AG08470 (cell line): Measurements from ENCODE around the gene BBX.

- RRBS = no CpG with 5 or more reads among the region's 8 CpGs
Observed at GRCh38 chr3:106945427-106945967, 431.7 kb upstream of the CCDC54 start.

DNA sequence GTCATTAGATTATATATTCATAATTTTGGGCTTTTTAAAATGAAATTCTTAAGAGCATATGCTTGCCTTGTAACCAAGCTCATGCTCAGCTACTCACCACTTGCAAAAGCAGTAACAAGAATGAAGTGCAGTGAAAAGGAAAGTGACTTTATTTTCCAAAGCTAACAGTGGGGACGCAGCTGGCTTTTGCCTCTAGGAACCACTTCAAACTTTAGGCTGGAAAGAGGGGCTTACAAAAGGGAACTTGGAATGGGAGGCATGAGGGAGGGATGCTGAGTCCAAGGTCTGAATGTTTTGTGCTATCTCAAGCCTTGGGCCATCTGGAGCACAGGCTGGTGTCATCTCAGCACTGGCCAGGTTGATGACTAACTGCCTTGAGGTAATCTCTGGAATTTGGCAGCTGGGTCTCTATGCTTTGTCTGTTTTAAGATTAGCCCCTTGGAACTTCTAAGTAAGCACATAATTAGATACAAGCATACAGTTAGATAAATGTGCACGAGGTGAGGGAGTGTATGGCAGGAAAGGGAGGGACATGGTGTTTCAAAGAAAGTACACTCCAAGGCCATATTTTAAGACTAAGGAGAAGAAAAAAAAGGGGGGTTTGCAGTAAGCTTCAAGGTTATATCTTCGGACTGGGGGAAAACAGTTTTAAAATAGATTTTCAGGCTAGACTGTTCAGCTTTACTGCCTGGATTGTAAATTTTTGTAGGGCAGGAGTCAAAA is 252.4 kb upstream of the CCDC54 start:
- RRBS = no CpG with 5 or more reads among the region's 3 CpGs

DNA sequence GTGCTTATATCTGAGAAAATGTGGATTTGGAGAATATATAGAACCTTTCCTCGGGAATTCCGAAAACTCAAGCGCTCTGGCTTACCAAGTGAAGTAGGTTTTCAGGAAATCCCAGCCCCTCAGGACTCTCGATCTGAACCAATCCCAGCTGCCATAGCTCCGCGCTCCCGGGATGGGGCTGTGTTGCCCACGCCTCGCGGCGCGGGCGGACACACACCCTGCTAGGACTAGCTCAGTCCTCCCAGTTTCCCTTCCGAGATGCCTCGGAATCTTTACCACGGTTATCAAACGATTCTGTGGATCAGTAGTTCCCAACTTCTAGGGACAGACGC is 52.1 kb downstream of the CCDC54 start:
- RRBS = no CpG with 5 or more reads among the region's 18 CpGs

DNA sequence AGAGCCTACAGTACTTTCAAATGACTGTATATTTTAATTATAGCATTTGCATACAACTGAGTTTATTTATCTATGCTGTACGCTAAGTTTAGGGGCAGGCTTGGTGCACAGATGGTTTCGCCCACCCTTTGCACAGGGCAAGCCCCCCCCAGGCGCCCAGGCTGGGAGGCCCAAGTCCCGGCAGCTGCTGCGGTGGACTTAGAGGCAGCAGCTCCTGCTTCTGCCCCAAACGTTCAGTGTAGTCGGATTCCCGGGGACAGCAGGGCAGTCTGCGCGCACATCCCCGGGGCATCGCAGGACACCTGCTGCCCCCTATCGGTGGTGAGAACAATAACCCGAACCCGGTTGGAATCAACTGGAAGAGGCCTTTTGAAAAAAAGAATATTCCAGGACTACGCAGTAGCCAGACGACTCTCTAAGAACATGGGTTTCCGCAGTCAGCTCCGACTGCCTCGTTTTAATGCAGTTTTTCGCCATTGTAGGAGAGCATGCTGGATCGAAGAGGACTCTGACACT is 52.6 kb downstream of the CCDC54 start:
- RRBS = 2% methylated on average over 10 of the region's 22 CpGs

- RRBS = 2% methylated on average over 21 of the region's 61 CpGs
Observed at GRCh38 chr3:107522557-107523431, at the start of gene BBX. Gene BBX (plus strand): TSS chr3:107522962.

DNA sequence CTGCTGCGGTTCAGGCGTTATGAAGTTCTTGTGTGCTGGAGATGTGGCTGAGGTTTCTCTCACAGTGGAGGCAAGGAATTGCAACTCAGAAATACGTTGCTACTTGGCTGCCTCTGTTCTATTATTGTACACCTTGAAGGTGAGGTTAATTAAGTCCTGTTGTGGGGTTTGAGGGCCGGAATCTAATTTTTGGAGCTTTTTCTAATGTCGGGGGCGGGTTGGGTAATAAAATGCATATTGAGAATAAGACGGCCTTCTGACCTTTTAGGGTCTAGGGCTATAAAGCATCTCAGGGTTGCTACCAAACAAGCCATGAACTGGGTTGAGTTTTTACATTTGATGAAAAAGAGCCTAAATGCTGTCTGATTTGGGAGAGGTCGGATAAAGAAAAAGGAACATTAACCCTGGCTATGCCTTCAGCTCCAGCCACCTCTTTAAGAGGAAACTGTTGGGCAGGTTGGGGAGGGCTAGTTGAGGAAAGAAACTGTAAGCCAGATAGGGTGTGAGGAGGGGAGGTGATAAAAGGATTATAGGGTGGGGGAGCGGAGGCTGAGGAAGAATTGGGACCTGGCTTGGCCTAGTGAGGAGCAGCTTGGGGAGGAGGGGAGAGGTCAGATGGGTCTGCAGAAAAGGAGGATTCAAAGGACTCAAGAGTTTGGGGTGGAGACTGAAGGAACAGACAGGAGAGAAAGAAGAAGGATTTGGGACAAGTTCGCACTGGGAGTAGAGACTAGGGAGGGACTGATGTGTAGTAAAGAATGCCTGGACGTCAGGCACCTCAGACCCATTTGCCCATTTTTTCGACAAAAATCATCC is 47.6 kb downstream of the BBX start:
- RRBS = no CpG with 5 or more reads among the region's 12 CpGs

GRCh38 chr3:107992852-107993799 is 97.7 kb downstream of the CD47 start:
- RRBS = no CpG with 5 or more reads among the region's 11 CpGs

GRCh38 chr3:108001462-108001892 is 89.4 kb downstream of the CD47 start:
- RRBS = no CpG with 5 or more reads among the region's 1 CpG

GRCh38 chr3:108006975-108007360 is 83.9 kb downstream of the CD47 start:
- RRBS = no CpG with 5 or more reads among the region's 2 CpGs

GRCh38 chr3:108099711-108100281 is 9.0 kb upstream of the CD47 start:
- RRBS = no CpG with 5 or more reads among the region's 8 CpGs

GRCh38 chr3:108124409-108125156 is 33.8 kb upstream of the CD47 start:
- RRBS = no CpG with 5 or more reads among the region's 10 CpGs

DNA sequence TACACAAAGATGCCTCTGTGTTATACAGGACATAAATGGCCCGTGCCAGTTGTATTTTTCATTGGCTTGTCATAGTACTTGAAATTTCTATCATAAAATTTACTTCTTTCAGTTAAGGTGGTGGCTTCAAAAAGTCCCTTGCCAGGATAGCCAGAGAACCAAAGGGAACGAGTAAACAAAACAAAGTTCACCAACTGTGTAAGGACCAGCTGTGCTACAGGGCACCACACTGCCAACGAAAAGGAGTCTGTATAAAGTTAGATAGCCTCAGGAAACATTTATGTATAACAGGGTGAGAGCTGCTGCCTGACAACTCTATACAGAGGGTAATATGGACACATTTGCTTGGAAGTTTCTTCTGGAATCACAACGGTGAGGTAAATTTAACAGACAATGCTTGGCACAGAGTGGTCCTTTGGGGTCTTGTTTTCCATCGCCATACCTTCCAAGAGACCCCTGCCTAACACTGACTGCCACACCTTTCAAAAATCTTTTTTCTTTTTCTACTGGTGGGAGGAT is 103.5 kb downstream of the MYH15 start:
- RRBS = no CpG with 5 or more reads among the region's 5 CpGs

- RRBS = no CpG with 5 or more reads among the region's 7 CpGs
Observed at GRCh38 chr3:108408746-108409568, 101.4 kb downstream of the MYH15 start.

DNA sequence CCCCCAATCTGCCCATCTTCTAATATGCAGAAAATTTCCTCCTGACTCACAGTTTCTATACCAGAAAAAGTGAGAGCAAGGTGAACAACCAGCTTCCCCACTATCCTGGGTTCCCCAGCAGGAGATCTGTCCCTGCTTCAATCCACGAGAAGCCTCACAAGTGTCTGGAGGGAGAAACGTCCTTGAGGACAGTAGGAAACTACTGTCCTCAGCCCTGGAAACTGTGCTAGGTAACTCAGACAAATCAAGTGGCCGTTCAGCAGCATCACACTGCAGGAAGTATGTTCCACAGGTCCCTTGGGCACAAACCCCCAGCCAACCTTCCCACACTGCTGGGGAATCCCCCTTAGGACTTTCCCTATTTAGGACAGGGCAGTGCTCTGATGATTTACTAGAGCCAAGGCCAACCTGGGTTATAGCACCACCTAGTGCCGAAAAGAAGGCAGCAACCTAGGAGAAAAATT is 36.1 kb downstream of the MORC1 start:
- RRBS = no CpG with 5 or more reads among the region's 4 CpGs

DNA sequence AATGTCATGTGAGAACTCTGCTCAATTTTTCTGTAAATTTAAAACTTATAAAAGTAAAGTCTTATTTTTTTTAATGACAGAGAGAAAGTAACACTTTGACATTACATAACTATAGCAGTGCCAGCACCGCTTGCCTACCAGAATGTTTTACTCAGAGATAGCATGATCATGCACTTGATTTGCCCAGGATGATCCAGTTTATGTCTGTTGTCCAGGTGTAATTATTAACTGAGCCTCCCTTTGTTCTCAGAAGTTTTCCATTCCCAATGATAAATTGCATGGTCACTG is 24.8 kb downstream of the C3orf85 start:
- RRBS = no CpG with 5 or more reads among the region's 1 CpG

DNA sequence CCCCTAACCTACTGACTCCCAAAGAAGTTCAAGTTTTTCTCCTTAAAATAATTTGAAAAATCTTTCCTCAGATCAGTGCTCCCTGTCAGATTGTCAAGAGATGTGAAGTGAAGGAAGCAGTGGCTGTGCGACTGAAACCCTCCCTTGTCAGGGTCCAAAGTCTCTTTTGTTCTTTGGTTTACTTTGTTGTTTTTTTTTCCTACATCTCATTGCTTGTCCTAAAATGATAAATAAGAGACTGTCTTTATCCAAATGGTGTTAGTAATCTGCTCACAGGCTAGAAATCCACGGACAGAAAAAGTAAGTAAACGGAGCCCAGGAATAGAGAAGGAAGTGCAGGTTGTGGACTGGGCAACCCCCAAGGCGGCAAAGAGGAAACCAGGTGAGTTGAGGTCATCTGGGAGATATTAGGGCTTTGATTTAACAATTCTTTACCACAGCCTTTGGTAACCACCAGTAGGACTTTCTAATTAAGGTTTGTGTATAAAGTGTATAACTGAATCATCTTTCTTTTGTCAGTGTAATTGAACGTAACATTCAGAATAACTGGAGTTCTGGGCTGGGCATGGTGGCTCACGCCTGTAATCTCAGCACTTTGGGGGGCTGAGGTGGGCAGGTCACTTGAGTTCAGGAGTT is 1.1 kb upstream of the DPPA4 start:
- RRBS = no CpG with 5 or more reads among the region's 6 CpGs

DNA sequence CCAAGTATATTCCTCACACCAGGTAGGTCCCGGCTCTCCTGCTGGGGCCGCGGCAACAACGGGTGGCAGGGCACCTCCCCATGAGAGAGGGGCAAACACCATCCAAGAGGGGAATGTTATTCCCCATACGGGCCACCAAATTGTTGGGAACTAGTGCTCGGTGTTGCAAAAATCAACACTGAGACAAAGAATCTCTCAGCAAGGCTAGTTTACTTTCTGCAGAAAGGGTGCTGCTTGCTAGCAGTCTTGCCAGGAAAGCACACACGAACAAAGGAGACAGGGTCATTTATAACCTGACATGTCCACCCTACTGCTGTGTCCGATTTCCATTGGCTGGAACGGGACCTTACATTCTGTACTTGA is 102.1 kb upstream of the NECTIN3 start:
- RRBS = no CpG with 5 or more reads among the region's 9 CpGs

GRCh38 chr3:111019061-111019424 is 52.6 kb upstream of the NECTIN3 start:
- RRBS = no CpG with 5 or more reads among the region's 12 CpGs

DNA sequence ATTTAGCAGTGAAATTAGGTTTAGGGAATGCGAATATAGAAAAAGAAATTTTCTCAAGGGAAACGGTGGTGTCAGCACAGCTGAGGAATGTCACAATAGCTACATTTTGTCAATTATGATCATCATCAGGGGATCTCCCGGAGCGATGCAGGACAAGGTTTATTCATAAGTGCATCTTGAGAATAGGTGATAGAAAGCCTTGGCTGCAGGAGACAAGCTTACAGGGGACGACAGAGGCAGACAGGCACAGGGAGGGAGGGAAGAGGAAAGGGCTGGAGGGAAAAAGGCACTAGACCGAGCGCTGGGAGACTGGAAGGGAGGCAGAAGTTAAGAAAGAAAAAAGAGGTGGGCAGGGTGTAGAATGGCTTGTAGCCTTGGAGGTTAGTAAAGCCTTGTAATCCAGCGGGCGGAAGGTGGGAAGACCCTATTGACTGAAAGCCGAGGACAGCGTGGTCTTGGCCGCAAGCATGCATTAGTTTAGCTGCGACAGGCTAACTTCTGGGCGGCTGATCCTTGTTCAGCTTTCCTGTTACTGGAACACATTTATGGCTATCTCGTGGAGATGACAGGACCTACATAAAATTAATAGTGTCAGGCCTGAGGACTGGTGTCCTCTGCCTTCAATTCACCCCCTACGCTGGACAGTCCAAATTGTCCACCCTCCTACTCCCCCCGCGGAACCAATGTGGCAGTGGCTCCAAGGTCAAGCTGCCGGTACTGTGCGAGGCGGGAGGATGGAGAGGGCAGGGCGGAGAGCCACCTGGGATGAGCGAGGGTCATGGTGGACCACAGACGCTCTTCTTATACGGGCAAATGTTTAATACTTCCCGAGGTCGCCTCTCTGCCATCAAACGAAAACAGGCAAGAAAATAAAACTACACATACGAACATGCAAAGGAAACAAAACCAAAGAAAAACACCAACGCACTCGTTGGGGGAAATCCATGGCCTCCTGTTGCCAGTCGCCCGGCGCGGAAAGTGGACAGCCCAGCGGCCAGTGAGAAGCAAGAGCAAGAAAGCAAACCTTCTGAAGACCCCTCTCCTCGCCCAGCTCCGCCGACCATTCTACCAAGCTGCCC is 1.3 kb upstream of the NECTIN3 start:
- RRBS = no CpG with 5 or more reads among the region's 39 CpGs

GRCh38 chr3:111081538-111082641 is 10.3 kb downstream of the NECTIN3 start:
- RRBS = no CpG with 5 or more reads among the region's 6 CpGs